Metastatic Breast Carcinoma in the Brain (tissue), 10 donors: ENCODE data around the genes CRISP1 and GSTA3.

GRCh38 chr6:47592489-47593307, 105.7 kb upstream of the ADGRF4 start:
- PRO-cap, 10 experiments = no peak in any of the 10 experiments

DNA sequence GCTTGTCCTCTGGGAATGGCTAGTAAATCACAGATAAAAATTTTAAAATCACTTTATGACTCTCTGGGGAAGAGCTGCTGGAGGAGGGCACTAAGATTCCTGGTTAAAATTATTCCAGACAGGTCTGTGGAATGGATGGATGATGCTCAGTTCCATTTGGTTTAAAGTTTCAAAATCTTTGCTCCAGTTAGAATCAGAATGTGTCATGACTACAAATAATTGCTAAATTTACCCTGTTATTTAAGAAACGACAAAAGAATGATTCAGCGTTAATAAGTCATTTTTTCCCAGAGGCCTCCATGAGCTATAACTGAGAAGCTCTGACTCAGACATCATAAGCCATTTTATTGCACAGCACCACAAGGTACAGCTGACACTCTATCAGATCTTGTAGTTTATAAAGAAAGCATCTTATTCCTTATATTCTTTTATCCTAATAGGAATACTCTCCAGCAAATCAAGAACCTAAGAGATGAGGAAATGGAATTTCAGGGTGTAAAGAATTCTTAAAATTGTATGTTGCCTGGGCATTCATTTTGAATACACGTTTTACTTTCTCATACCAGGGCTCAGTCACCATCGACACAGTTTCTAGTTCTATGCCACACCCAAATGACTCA, 636.1 kb downstream of the MMUT start:
- PRO-cap, 10 experiments = no peak in any of the 10 experiments

GRCh38 chr6:49866389-49866895, at the start of gene CRISP1:
TSS of gene CRISP1 (minus strand) at chr6:49866535.
- PRO-cap, 10 experiments = no peak in any of the 10 experiments

DNA sequence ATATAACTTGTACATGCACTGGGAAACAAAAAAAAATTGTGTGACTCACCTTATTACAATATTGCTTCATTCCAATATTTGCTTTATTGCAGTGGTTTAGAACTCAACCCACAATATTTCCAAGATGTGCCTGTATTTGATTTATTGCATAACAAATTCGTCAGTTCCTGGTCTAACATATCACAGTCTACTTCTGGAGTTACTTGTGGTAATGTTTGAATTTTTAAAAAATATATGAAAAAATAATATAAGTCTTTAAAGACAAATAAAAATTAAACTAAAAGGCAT, 42.0 kb upstream of the DEFB112 start:
- PRO-cap, 10 experiments = no peak in any of the 10 experiments

- PRO-cap, 10 experiments = peak in 2 of 10 experiments; most common plus-strand start chr6:50824727 (in 2); most common minus-strand start chr6:50824631 (in 1)
Observed at GRCh38 chr6:50824508-50825179, 6.0 kb downstream of the TFAP2B start.

GRCh38 chr6:50841726-50842385, 23.2 kb downstream of the TFAP2B start:
- PRO-cap, 10 experiments = peak in 2 of 10 experiments; most common plus-strand start chr6:50842066 (in 2); most common minus-strand start chr6:50841952 (in 1)

DNA sequence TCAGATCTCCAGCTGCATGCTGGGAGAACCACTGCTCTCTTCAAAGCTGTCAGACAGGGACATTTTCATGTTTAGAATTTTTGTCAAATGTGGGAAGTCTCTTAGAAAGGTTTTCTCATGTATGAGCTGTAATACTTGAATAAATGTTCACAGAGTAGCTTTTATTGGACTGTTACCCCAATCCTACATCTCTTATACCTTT, 415.6 kb downstream of the PKHD1 start:
- PRO-cap, 10 experiments = no peak in any of the 10 experiments

- PRO-cap, 10 experiments = no peak in any of the 10 experiments
Observed at GRCh38 chr6:52244530-52244817, 174 bp upstream of the IL17F start.

- PRO-cap, 10 experiments = peak in 1 of 10 experiments; most common plus-strand start chr6:52334037 (in 1)
Observed at GRCh38 chr6:52333625-52334254, 28.2 kb upstream of the PAQR8 start.

DNA sequence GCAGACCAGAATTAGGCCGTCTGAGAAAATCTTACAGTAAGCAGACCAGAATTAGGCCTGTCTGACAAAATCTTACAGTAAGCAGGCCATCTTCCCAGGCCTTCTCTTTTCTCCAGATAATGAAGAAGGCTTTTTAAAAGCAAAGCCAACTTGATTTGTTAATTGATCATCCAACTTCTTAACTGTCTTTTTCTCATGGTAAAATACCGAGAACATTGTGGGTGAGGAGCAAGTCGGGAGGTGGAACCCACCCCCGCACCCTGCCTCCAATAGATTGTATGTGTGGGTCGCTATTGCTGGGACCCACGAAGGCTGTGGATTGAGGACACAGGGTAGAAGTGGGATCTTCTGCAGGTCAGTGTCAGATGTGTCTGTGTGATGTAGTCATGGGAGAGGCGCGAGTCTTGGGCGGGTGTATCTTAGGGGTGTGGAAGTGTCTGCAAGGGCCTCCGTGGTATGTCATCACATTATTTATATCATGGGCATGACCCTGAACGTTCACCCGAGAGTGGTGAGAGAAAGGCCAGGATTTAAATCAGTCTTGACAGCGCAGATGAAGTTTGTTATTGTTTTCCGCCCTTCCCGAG, 597 bp upstream of the PAQR8 start:
- PRO-cap, 10 experiments = peak in 1 of 10 experiments; most common plus-strand start position 533 of the sequence (in 1); most common minus-strand start position 363 of the sequence (in 1)

DNA sequence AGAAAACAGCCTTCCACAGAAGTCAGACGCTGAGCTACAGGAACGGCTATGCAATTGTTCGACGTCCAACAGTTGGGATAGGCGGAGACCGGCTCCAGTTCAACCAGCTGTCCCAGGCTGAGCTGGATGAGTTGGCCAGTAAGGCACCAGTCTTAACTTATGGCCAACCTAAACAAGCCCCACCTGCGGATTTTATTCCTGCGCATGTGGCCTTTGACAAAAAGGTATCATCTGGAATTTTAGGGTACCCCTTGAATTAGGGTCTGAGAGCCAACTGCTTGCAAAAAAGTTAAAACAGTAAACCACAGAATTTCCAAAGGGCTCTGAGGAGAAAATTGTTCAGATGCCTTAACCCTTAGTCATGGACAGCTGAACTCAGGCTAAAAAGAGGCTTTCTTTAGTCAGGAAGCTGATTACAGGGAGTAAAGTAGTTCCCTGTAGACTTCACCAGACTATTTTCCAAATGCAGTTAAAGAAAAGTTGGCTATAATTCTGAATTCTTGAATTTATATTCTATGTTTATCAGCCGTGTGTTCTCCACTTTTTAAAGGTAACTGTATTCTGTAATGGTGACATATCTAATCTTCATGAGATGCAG, 3.9 kb downstream of the EFHC1 start:
- PRO-cap, 10 experiments = peak in 1 of 10 experiments; most common minus-strand start position 336 of the sequence (in 1)

DNA sequence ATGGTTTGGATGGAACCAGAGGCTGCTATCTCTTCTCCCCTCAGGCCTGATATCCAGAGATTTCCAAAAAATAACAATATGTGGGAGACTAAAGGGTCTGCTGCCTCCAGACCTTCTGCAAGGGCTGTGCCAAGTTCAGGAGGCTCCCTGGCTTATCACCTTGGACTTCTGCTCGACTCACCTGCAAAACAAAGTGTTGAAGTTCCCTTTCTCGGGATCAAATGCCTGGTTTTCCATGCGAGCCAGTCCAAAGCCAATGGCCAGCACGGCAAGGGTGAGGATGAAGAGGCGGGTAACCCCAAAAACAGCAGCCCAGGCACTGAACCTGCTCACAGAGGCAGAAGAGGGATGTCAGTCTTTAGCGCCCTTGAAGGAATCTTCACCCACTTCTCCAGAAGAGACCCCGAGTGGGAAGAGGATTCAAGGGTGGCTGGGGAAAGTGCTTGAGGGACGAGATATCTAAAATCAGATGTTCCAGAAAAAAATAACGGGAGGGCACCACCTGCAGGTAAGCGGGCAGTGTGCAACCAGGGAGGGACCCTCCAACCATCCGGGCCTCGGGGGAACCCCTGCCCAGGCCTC, 71.4 kb downstream of the TRAM2 start:
- PRO-cap, 10 experiments = no peak in any of the 10 experiments

DNA sequence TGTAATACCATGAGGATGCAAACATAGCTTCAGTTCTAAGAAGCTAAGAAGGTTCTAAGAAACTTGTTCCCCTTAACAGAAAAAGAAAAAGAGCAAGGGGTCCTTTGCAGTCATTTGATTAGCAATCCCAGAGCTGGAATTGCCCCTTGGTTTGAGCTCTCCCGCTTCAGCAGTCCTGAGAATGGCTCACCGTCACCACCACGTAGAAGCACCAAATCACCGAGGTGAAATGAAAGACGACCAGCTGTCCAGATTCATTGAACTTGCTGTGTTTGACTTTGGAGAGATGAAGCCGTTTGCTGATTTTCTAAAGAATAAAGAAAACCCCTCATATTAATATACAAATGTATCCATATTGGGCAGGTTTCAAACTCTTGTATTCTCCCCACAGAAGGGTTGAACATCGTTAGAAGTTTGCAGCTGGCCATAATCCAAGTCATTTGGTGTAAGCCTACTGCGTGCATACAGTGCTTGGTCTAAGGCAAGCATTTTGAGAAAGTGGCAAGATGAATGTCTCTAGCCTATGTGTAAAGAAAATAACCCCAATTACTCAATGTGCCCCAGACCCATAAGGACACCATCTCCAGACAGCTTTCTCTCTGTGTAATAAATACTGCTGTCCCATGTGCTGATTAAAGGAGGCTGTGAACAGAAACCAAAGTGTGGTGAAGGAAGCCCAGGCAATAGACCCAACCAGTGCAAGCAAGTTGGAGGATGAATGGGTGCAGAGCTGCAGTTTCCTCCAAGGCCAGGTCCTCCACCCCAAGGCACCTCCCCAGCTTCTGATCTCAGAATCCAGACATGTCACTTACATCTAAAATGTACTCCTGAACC, 60.8 kb downstream of the TRAM2 start:
- PRO-cap, 10 experiments = no peak in any of the 10 experiments

DNA sequence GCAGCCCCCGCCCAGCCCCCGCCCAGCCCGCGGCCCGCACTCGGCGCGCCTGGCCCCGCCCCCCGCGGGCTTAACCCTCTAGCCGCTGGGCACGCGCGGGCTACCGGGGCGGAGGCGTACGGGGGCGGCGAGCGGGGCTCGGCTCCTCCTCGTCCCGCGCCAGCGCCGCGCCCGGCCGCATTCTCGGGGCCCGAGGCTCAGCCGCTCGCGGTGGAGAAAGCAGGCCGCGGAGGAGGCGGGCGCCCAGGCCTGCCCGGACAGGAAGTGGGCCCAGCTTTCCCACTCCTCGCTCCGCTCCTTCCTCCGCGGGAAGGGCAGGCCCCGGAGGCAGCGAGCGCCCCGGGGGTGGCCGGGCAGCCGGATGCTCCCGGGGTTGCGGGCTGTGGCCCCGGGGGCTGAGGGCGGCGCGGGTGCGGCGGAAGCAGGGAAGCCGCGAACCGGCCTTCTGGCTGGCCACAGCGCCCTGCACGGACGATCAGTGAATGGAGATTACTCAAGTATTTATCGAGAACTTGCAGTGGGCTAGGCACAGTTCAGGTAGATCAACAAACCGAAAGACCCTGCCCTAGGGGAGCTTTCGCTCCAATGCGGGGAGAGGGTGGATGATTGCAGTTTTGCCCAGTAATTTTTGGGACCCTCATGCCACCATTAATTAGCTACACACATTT, 389 bp upstream of the TRAM2 start:
- PRO-cap, 10 experiments = peak in 10 of 10 experiments; most common plus-strand start position 103 of the sequence (in 7); most common minus-strand start position 447 of the sequence (in 2)

GRCh38 chr6:52663945-52664316, 7.0 kb upstream of the TMEM14A start:
- PRO-cap, 10 experiments = peak in 10 of 10 experiments; most common minus-strand start chr6:52664247 (in 9)

- PRO-cap, 10 experiments = peak in 1 of 10 experiments; most common plus-strand start chr6:52909777 (in 1); most common minus-strand start chr6:52909698 (in 1)
Observed at GRCh38 chr6:52909493-52909873, at the start of gene GSTA3. TSS of gene GSTA3 (minus strand) at chr6:52909698.

DNA sequence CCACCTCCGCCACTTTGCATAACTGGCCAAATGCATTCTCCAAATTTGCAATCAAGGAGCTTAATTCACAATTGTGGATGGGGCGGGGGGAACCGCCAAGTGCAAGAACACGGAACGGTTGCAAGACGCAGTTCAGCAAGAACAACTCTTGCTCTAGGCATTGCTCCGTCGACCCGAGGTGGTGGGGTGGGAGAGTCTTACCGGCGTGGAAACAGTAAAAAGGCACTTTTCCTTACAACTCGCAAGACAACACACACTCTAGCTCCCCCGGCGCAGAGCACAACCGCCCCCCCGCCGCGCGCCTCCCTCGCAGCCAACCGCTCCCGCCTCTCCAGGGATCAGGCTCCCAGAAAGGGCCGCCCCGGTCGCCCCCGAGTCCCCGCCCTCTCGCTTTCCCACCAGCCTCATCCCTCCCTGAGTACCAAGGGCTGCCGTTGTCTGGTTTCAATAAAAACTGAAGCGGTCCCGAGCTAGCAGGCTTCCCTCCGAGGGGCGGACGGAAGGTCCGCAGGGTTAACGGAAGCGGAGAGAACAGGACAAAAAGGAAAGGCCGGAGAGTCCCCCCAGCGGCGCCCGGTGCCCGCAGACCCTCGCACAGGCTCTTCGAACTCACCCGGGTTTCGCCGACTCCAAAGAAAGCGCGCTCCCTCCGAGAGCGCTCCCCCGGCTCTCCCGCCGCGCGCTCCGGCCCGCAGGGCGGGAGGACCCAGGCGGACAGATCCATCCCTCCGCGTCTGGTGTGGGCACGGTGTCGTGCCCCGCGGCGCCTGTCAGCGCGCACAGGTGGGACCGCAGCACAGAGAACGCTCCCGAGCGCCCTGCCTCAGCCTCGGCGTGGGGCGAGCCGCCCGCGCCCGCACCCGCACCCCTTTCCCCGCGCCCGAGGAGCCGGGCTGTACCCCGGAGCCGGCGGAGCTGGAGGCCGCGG, 749 bp downstream of the ELOVL5 start:
- PRO-cap, 10 experiments = peak in 10 of 10 experiments; most common plus-strand start position 450 of the sequence (in 9); most common minus-strand start position 178 of the sequence (in 2)

DNA sequence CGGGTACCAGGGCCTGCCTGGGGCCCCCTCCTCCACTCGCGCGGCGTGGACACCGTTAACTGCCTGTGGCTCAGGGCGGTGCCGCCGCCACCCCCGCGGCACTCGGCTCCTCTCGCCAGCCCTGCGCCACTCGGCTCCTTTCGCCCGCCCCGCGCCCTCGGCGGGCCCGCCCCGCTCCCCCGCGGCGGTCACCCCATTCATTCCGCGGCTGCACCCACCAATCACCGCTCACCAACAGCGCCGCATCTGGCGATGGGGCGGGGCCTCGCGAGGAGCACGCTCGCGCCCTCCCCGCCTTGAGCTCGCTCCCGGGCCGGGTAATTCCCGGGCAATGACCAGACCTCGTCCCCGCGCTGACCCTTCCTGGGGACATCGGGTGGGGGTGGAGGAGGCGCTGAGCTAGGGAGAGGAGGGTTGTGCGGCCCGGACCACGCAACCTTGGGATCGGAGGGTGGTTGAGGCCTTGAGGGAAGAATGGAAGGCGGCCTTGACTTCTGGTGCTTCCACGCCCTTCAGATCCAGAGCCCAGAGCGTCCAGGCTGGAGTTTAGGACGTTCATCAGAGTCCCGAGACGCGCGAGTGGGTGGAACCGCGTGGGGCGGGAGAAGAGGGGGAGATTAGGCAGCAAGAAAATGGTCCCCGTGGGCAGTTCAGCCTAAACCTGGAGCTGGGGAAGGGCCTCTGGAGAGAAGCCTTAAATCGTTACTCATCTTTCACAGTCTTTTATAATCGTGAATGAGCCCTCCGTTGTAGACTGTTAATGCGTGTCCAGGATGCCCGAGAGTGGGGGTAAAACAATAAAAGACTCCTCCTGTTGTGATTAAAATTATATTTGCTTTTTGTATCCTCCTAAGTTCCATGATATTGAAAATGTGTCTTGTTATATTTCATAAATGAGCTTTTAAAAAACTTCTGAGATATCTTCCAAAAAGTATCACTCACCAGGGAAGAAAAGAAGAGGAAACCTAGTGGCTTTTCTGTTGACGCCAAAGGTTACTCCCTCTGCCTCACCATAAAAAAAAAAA, 10.8 kb upstream of the ELOVL5 start:
- PRO-cap, 10 experiments = peak in 10 of 10 experiments; most common plus-strand start position 245 of the sequence (in 7); most common minus-strand start position 132 of the sequence (in 10)

DNA sequence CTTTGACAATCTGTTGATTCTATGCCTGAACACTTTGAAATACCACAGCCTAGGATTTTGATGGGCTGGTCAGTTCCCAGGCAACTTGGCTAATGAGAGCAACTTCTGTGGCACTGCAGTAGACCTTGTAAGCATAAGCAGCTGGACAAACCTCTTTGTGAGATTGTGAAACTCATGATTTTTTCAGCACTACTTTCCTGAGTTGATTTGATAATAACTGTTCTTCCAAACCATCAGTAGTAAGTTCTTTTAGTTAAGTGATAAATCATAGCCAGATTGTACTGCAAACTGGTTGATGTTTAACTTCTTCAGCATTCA, 27.1 kb upstream of the ELOVL5 start:
- PRO-cap, 10 experiments = no peak in any of the 10 experiments

GRCh38 chr6:53432263-53433217, 83.8 kb upstream of the ELOVL5 start:
- PRO-cap, 10 experiments = no peak in any of the 10 experiments